H9 (cell line): ENCODE measurements around a stretch of chr13.

- PRO-cap, result no peak
Observed at GRCh38 chr13:28505385-28506039, 10.6 kb upstream of the FLT1 start.

DNA sequence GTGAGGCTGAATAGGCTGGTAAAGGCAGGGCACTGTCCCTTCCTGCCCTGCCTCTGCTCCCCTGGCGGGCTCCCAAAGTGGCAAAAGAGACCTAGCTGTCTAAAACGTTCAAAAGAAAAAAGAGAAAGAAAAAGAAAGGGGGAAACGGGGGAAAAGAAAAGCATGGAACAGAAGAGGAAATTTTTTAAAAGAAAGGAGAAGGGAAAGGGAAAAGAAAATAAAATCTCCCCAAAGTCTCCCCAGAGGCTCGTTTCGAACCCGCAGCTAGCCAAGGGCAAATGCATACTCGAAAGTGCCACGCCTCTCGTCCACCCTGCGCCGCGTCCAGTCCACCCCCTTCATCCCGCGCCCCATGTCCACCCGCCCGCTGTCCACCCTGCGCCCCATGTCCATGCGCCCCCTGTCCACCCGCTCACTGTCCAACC lies 37.0 kb upstream of the FLT1 start:
- PRO-cap, result no peak

DNA sequence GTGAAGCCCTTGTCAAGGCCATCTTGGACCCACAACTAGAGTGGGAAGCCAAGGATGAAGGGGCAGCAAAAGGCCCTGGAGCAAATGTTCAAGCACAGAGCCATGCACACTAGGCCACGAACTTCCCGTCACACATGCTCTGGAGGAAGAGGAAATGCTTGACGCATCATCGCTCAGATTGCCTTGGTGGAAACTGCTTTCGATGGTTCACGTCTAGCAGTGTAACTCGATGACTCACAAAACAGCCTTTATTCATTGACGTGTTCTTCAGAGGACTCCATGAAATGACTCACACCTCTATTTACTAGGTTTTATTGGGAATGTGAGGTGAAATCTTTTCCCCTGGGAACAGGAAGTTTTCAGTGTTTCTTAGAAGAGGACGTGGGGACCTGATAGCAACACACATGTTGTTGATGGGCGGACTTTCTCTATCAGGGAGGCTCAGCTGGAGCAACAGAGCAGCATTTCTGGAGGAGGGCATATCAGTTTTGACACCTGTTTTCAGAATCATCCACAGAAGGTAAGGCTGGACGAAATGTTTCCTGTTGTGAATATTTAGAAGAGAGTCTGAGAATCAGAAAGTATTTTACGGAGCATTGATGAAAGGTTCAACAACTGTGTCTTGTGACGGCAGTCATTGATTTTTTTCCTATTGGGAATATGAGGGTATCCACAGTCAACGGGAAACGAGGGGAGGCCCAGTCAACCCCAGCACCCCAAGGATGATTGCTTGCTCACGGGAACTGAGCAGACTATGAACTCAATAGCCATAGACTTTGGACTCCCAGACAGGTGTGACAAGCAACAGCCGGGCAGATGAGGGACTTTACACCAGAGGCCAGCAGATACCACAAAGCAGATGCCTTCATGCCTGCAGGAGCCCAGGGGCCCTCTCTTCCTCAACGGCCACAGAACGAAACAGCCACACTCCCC lies 80.0 kb upstream of the FLT1 start:
- PRO-cap, result no peak

DNA sequence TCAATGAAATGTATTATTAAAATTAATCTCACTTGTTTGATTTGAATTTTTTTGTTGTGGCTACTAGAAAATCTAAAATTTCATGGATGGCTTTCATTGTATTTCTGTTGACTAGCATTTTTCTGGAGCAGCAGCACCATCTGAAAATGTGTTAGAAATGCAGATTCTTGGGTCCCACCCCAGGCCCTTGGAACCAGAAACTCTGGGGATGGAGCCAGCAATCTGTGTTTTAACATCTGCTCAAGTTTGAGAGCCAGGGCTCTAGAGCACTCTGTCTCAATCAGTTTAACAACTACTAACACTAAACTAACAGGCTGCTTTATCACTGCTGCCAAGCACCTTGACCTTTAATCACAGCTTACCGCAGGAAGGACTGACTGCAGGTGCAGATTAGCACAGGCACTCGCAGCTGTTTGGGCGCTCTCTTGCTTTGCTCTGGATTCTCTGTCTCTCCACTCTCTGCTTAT lies 163.4 kb downstream of the MTUS2 start:
- PRO-cap, result no peak

DNA sequence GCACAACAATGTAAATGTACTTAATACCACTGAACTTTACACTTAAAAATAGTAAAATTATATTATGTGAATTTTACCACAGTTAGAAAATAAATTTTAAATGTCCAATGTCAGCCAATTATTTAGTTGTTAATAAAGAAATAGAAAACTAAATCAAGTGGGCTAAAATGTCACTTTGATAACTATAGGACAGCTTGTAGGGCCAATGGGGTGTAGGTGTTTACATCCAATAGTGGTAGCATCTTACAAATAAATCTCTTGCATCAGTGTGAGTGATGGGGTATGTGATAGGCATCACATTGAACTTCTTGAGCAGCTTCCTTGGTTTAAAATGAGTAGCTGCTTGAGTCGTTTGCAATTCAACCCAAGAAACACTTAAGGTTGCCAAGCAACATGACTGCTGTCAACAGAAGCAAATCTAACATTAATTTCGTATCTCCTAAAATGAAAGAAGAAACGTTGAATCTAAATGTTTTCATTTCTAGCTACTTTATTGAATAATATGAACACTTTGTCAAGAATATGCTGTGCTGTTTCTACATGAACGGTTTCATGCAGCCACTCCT lies 305.0 kb downstream of the MTUS2 start:
- PRO-cap, result no peak

DNA sequence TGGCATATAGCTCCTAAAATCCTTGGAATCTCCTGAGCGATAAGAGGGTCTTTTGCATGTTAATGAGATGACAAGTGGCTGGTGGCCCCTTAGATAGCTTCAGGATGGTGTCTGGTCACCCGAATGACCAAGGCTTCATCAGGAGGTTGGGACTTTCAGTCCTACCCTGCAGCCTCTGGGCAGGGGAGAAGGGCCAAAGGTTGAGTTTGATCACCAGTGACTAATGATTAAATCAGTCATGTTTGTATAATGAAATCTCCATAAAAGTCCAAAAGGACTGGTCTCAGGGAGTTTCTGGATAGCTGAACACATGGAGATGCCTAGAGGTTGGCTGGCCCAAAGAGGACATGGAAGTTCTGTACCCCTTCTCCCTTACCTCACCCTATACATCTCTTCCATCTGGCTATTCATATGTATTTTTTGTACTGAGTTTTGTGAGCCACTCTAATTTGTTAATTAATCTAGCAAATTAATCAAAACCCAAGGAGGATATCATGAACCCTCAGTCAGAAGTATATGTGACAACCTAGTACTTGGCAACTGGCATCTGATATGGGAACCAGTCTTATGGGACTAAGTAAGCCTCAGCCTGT lies 316.3 kb downstream of the MTUS2 start:
- PRO-cap, result no peak

- PRO-cap, result no peak
Observed at GRCh38 chr13:29543476-29543964, 52.0 kb downstream of the SLC7A1 start.

DNA sequence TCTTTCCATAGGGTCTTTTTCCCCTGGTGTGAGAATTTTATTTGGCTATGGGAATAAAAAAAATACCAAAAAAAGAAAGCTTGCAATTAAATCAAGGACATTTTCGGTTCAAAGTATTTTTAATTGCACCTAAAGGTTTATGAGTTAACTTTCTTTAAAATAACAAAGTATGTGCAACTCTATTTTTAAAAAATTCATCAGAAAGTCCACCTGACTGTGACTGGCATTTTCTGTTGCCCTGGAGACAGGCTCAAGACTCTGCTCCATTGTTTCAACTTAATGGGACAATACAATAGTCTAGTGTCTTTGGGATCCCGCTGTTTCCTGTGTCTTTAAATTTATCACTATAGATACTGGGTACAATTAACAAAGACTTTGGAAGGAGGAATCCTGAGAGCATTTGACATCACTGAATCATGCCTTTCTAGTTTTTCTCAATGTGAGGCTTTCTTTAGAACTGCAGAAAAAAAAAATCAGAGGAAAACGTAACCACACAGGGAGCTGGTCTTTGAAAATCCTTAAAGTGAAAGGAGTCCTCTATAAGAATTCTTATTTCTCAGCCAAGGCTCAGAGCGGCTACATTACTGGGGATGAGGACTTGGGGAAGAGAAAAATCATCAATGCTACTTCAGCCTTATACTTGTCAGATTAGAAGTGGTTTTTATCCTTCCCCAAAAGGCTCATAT lies 34.2 kb upstream of the UBL3 start:
- PRO-cap, result no peak

DNA sequence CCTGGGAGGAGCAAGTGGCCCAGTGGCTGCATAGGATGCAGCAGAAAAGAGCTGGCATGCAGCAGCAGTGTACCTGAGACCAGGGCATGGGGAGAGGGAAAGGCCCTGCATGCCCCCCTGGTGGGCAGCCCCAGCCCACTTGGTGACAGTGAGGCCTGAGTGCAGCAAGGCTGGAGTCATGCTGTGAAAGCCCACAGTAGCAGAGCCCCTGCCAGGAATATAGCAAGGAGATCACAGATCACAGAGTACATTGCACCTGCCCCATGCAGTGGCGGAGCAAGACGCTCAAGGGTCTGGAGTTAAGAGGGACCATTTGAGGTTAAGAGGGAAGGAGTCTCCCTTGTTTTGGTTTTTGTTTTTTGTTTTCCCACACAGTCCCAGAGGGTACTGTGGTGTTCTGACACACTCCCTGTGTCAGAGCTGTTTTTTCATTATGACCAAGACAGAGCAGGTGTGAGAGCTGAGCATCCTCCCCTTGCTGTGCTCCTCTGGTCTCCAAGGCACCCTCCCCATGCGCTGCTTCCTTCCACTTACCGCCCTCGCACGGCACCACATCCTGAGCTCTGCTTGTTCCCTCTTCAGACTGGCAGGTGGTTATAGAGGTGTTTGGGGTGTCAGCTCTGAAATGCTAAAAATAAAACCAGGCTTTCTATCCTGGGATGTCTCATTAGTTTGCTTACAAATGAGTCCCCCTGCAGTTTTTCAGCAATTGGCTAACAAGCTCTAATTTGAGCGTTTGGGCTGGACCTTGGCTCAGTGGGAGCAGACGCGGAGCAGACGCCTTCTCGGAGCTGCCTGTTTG lies 85.1 kb upstream of the UBL3 start:
- PRO-cap, result no peak

GRCh38 chr13:29936111-29936771 lies 85.8 kb upstream of the UBL3 start:
- PRO-cap, result no peak

DNA sequence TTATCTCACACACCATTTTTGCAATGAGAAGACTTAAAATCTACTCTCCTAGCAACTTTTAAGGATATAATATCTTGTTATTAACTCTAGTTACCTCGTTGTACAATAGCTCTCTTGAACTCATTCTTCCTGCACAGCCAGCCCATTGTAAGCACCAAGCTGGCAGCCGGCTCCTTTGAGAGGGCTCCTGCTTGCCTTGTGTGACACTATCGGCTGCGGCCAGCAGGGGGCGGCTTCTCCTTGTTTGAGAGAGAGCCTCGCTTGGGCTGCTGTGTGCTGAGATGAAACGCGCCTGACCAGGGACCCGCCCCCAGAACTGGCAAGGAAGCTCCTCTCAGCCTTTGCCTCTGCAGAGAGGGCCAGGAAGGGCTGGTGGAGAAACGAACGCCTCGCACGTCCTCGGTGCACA lies 174.8 kb downstream of the KATNAL1 start:
- PRO-cap, result unidirectional peak, plus-strand start at position 352 of the sequence

- PRO-cap, result no peak
Observed at GRCh38 chr13:30148958-30149169, 158.5 kb downstream of the KATNAL1 start.

DNA sequence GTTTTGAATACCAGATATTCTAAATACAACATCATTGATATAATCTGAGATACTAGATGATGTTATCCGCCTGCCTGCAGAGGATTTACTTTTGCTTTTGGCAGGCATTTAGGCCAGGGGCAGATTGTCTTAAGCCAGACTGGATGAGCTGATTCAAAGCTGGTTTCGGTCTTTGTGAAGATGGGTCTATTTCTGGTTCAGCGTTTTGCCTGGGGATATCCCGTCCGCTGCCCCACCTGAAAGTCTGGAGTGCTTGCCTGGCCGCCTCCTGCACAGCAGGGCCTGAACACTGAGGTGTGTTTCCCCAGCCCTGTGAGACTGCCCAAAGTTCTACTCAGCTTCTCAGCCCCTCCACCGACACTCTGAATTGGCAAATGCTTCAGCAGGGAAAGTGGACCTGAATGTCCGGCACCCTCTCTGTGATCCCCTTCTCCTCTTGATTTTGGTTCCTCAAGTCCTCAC lies 149.7 kb downstream of the KATNAL1 start:
- PRO-cap, result no peak

DNA sequence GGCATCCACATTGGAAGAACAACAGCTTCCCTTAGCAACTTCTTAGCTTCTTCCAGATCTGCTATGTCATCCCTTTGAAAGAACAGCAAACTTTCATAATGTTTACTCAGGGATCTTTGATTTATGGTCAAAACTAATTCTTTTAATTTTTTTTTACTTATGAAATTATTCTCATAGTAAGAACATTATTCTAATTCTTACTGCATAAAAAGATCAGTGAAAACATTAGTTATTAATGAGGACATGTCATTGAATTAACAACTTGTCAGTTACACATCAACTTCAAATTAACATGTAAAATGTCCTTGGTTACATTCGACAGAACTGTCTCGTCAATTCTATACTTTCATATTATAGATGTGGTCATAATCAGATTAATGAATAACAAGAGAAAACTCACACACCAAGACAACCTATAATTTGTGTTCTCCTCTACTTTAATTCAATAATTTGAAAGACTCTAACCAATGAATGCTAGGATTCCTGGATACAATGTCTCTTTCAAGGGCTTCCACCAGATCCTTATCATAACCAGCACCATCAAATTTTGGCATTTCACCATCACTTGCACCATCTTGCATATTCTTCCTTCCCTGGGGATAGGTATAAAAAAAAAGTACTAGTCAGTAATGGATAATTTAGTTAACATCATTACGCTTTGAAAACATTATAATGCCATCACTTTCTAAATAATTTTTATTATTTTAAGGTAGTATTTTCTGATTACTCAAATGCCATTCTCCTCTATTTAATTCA lies 66.7 kb downstream of the KATNAL1 start:
- PRO-cap, result no peak

DNA sequence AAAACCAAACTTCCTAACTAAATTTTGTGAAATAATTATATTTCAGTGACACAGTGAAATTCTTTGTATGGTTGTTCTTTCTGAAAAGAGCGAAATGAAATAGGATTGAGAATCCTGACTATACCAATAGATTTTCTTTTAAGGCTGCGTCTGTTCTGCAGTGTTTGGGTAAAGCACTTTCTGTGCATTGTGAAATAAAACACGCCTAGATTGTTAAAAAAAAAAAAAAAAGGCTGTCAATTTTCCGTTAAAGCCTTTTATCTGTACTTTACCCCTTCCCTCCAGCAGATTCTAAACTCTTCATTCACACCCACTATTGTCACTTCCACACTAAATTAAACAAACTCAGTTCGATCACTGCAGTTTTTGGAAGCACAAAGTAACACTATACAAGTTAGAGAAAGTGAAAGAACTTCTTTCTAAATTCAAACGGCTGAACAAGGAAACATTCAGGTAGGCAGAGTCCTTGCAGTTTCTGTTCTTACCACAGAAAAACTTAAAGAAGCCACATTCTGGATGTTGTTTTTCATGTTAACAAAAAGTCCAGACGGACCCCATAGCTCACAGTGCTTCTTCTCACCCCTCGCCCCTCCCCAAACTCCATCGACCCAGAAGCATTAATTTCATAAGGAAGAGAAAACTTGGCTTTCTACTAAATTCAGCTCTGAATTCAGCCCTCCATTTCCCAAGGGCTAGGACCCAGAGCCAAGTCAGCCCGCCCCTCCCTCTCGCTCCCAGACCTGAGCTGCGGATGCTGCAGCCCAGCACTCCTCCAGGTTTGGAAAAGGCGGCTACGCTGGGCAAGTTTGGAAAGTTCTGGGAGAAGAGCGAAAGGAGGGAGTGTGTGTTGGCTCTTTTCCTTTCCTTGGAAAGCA lies 27.5 kb upstream of the UBE2L5 start:
- PRO-cap, result bidirectional peak, plus-strand start at position 783 of the sequence, minus-strand start at position 747 of the sequence

GRCh38 chr13:30648312-30648955 lies 30.7 kb downstream of the USPL1 start:
- PRO-cap, result no peak

GRCh38 chr13:30673751-30674577 lies 56.2 kb downstream of the USPL1 start:
- PRO-cap, result bidirectional peak, plus-strand start at chr13:30674167, minus-strand start at chr13:30674043; bidirectional peak, plus-strand start at chr13:30674321, minus-strand start at chr13:30674346

GRCh38 chr13:30810154-30810470 lies 74.8 kb downstream of the ALOX5AP start:
- PRO-cap, result no peak

DNA sequence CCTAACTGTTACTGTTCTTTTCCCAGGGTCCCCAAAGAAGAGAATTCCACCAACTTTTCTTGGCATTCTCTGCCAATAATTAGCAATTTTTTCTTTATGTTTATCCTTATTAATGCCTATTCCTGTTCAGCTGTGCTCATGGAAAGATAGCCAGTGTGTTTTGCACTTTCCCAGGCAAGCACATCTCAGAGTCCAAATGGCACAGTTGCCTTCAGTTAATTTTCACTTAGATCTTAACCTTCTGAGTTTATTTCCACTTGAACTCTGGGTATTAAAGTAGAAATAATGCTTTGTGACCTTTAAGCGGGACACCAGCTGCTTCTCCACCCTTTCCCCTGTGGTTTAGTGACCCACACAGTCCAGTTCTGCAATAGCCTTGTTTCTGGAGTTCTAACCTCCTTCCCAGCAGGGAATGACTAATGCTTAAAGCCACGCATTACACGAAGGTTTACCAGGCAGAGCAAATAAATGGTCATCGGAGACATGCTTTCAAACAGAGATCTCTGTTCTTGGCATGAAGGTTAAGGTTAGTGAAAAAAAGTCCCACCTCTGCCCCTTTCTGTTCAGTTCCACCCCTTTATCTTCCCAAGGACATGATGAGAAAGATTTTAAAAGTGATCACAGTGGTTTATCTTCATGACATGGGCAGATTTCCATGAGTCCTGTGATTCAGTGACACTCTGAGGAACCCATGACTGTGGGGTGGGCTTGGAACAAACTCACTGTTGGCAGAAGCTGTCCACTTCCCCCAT lies 25.3 kb upstream of the MEDAG start:
- PRO-cap, result no peak

DNA sequence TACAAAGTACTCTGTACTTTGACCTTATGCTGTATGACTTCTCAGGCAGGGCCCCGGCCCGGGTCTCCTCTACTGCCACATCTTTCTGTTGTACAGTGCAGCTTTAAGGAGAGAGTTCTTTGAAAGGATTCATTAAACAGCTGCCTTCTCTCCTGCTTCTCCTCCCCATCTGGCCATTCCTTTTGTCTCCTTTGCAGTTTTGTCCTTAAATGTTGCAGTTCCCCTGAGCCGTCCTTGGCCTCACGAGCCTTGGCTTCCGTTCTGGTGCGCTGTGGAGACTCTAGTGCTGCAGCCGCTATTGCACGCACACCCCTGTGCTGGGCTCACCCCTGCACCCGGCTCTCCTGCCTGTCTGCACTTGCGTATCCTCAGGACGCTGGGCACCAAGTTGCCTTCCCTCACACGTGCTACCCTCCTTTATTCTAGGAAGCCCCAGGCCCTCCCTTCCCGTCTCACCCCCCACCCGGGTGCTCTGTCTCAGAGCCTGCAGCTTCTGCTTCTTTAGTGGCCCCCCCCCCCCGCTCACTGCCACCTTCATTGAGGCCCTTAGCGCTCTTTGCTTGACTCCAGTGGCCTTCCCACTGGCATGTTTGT lies 8.4 kb downstream of the B3GLCT start:
- PRO-cap, result no peak